Heart (tissue), 3 donors: ENCODE results near the genes INKA1 and RBM5.

GRCh38 chr3:48934359-48934950 lies 15.8 kb downstream of the ARIH2 start:
- RAMPAGE, long total RNA, 2 experiments, result start-site peak on the plus strand in 1 of 2 experiments, at chr3:48934553-48934723 at its widest, 328 reads per replicate

- RAMPAGE, long total RNA, 2 experiments, result no peak in any of the 2 experiments
These were observed 24.5 kb downstream of the QRICH1 start for GRCh38 chr3:49069328-49069875.

GRCh38 chr3:49129442-49129738 lies 3.5 kb downstream of the LAMB2 start:
- RAMPAGE, long total RNA, 2 experiments, result no peak in any of the 2 experiments

- RAMPAGE, long total RNA, 2 experiments, result no peak in any of the 2 experiments
These were observed 4.6 kb downstream of the KLHDC8B start for GRCh38 chr3:49175949-49176417.

- RAMPAGE, long total RNA, 2 experiments, result no peak in any of the 2 experiments
These were observed 5.9 kb downstream of the IHO1 start for GRCh38 chr3:49205196-49205633.

DNA sequence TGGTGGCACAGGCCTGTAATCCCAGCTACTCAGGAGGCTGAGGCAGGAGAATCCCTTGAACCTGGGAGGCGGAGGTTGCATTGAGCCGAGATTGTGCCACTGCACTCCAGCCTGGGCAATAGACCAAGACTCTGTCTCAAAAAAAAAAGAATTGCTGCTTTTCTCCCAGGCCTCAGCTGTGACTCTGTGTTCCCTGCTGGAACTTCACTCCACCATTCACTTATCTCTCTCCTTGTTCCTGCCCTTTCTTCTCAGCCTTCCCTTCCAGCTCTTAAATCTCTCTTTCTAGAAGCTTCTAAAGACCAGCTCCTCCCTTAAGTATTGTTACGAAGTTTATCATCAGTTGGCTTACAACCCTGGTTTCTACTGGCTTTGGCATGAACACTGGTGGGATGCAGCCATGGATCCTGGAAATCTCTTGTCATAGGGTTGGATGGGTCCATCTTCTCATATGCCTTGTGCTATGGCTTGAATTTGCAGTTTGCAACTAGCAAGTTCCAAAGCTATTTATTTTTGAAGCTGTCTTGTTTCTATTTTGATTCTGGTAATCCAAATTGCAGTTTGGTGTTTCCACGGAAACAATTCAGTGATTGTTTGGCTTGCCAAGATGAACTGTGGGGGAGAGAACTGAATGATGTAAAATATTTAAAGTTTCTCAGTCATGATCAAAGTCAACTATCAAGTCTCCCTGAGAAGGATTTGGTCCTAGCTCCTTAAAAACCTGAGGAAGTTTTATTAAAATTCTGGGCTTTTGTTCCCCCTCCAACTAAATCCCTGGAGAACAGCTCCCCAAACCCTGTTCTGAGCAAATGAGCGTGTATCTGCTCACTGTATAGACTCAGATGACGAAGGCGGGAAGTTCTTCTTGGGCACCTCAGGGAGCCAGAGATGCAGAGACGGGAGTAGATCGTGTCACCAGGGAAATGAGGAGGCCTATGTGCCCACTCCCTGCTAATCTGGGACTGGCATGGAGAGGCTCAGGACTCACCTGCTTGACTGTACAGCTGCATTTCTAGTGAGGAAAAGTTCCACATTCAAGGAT lies 10.3 kb downstream of the C3orf62 start:
- RAMPAGE, long total RNA, 2 experiments, result no peak in any of the 2 experiments

GRCh38 chr3:49277998-49278284 lies 909 bp upstream of the C3orf62 start:
- RAMPAGE, long total RNA, 2 experiments, result no peak in any of the 2 experiments

DNA sequence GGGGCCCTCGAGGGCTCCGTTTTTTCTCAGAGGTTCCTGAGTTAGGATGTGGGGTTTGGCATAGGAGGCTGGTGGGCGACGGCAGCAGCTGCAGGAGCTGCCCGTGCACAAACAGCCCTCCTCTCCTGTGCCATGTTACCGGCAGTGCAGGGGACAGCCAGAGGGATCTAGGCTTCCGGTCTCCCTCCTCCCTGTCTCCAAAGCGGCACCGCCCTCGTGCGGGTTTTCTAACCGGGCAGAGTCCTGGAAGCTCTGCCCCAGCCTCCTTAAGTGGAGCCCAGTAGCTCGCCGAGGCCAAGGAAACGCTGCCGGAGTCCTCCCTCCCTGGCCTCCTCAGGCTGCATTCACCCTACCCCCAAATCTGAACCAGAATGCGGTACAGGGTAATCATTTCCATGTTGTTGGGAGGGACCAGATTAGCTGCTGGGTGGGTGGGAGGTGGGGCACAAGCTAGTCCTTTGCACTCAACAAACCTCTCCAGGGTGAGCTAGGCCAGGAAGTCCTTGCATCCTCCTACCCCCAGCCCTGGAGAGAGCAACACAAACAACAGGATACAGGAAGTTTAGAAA lies 515 bp upstream of the GPX1 start:
- RAMPAGE, long total RNA, 2 experiments, result no peak in any of the 2 experiments

DNA sequence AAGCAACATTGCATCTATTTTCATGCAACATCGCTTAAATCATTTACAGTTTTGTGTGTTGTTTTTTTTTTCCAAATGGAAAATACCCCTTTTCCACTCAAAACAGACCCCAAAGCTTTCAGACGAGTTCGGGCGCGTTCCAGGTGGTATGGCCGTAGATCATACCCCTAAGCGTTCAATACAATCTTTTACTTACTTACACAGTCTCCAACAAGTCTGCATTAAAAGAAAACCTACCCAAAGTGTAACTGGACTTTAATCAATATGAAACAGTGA lies 752 bp downstream of the RHOA start:
- RAMPAGE, long total RNA, 2 experiments, result no peak in any of the 2 experiments

GRCh38 chr3:49465456-49466214 lies 4.4 kb upstream of the DAG1 start:
- RAMPAGE, long total RNA, 2 experiments, result no peak in any of the 2 experiments

DNA sequence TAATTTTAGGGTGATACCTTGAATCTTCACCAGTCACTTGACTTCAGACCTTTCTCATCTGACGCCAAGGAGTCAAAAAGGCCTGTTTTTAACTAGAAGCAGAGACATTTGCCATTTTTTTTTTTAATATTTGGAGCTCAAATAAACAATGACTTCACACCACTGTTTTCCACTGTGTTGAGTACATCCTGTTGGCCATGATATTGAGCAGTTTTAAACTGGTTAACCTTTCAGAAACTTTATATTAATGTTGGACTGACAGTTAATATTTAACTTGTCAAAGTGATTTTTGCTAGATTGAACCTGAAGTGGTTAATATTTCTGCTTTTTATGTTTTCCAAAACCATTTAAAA lies 28.2 kb downstream of the DAG1 start:
- RAMPAGE, long total RNA, 2 experiments, result no peak in any of the 2 experiments

DNA sequence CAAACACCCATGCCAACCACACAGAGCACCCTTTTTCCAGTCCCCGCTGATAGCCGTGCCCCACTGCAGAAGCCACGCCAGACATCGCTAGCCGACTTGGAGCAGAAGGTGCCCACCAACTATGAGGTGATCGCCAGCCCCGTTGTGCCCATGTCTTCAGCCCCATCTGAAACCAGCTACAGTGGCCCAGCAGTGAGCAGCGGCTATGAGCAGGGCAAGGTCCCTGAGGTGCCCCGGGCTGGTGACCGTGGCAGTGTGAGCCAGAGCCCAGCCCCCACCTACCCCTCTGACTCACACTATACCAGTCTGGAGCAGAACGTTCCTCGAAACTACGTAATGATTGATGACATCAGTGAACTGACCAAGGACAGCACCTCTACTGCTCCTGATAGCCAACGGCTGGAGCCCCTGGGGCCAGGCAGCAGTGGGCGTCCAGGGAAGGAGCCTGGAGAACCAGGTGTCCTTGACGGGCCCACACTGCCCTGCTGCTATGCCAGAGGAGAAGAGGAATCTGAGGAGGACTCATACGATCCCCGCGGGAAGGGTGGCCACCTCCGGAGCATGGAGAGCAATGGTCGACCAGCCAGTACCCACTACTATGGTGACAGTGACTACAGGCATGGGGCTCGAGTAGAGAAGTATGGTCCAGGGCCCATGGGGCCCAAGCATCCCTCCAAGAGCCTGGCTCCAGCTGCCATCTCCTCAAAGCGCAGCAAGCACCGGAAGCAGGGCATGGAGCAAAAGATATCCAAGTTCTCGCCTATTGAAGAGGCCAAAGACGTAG lies 12.8 kb upstream of the APEH start:
- RAMPAGE, long total RNA, 2 experiments, result no peak in any of the 2 experiments

DNA sequence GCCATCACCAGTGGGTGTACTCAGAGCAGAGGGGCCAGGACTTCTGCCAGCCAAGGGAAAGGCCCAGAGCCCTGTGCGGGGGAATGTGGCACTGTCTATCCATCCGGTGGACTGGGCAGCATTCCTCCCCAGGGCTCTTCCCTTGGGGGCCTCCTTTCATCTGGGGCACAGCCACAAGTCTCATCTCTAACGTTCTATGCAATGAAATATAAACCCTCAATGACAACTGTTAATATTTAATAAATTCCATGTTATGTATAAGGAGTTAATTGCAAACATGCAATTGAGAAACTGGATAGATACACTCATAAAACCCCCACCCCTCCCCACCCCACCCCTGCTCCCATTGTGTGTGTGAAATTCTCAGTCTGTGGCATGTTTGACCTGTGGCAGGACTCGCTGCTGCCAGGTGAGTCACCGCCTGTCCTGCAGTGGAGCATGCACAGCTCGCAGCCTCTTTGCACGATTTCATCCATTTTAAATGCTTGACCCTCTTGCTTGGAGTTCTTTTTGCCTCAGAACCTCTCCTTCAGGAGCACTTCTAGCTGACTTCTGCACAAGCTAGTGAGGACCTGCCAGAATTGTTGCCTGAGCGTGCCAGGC lies 5.4 kb upstream of the APEH start:
- RAMPAGE, long total RNA, 2 experiments, result no peak in any of the 2 experiments

GRCh38 chr3:49726161-49726890 lies 2.6 kb upstream of the GMPPB start:
- RAMPAGE, long total RNA, 2 experiments, result no peak in any of the 2 experiments

DNA sequence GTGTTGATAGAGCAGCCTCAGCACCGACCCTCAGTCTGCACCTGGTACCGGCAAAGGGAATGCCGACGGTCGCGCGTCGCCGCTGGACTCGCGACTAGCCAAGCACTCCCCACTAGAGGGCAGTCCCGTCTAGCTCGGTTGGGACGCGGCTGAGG lies 561 bp upstream of the INKA1 start:
- RAMPAGE, long total RNA, 2 experiments, result no peak in any of the 2 experiments

GRCh38 chr3:49802942-49803878 lies at the start of gene INKA1:
INKA1 (plus strand) TSS chr3:49803261.
- RAMPAGE, long total RNA, 2 experiments, result start-site peak on the plus strand in 1 of 2 experiments, at chr3:49803260-49803287 at its widest, 74 to 125 reads per replicate

- RAMPAGE, long total RNA, 2 experiments, result no peak in any of the 2 experiments
These were observed 12.4 kb upstream of the CAMKV start for GRCh38 chr3:49882044-49882534.

DNA sequence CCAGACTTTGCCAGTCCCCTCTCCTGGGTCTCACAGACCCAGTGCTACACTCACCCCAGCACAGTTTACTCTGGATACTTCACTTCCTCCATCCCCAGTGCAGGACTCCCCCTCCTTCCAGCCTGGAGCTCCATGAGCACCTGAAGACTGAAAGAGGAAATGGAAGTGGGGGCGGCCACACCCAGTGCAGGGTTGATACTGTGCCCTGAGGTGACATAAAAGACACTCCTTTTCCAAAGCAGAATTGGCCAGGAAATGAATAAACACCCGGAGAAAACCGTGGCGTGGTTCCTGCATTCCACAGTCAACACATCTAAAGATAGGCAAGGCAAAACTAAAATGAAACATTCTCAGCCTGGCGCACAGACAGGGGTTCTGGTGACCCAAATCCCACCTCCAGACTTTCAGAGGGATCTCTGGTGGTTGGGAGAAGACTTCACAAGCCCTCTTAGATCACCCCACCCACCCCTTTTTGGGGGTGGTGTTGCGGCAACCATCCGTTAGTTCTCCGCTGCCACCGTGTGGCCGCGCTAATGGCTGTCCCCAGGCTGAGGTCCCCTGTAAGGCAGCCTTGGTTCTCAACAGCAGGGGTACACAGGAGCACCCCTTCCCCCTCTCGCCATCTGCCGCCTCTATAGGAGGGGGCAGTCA lies 2.4 kb upstream of the MST1R start:
- RAMPAGE, long total RNA, 2 experiments, result no peak in any of the 2 experiments

DNA sequence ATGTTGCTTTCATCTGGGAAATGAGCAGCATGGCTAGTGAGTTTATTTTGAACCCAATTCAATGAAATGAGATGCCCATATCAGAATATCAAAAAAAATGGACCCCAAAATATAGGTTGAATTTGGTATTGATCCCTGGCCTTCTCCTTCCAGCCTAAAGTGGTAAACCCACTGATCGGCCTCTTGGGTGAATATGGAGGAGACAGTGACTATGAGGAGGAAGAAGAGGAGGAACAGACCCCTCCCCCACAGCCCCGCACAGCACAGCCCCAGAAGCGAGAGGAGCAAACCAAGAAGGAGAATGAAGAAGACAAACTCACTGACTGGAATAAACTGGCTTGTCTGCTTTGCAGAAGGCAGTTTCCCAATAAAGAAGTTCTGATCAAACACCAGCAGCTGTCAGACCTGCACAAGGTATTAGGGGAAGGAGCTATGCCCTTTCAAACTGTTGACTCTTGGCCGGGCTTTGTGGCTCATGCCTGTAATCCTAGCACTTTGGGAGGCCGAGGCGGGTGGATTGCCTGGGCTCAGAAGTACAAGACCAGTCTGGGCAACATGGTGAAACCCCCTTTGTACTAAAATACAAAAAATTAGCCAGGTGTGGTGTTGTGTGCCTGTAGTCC lies 22.5 kb upstream of the RBM5 start:
- RAMPAGE, long total RNA, 2 experiments, result no peak in any of the 2 experiments

- RAMPAGE, long total RNA, 2 experiments, result start-site peak on the plus strand in 2 of 2 experiments, at chr3:50088916-50088974 at its widest, 1,796 to 6,731 reads per replicate
These were observed at the start of gene RBM5 for GRCh38 chr3:50088564-50089104. RBM5 (plus strand) TSS chr3:50088919.